Skin of body (tissue), 2 donors: Measurements from ENCODE around the gene GUCY1B1.

GRCh38 chr4:153219803-153220431 lies 15.7 kb downstream of the TRIM2 start:
- RAMPAGE, long total RNA = no peak

DNA sequence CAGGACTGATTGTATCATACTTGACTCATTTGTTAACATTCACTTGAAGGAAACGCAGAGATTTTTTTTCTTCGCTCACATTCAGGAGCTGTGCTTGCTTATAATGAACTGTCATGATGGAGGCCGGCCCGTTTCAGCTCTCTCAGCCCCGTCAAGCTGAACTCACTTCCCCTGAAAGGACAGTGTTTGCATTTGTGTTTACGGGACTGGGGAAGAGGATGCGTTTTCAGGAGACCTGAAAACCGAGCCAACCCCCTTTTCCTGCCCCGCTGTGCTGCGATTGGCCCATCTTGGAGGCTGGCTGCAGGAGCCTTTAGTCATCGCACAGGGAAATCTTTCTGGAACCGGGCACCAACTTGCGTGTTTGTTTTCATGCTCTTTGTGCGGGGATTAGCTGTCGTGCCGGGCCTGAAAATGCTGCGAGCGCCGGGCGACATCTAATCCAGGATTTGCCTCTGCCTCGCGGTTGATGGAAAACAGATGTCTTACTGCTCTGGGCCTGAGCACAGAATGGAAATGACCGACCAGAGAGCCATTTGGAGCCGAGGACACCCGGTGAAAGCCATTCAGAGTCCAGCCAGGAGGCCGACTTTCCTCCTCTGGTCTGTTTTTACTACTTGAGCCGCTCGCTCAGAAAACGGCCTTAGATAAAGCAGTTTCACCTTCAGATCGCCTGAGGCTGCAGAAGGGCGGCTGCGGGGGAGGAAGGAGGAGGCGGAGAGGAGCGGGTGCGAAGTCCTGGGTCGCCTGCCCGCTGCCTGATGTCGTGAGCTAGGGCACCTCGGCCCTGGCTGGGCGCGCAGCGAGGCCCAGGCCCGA lies 18.1 kb downstream of the TRIM2 start:
- RAMPAGE, long total RNA = no peak

- RAMPAGE, long total RNA = no peak
Measured at GRCh38 chr4:153246624-153247031, 42.4 kb downstream of the TRIM2 start.

DNA sequence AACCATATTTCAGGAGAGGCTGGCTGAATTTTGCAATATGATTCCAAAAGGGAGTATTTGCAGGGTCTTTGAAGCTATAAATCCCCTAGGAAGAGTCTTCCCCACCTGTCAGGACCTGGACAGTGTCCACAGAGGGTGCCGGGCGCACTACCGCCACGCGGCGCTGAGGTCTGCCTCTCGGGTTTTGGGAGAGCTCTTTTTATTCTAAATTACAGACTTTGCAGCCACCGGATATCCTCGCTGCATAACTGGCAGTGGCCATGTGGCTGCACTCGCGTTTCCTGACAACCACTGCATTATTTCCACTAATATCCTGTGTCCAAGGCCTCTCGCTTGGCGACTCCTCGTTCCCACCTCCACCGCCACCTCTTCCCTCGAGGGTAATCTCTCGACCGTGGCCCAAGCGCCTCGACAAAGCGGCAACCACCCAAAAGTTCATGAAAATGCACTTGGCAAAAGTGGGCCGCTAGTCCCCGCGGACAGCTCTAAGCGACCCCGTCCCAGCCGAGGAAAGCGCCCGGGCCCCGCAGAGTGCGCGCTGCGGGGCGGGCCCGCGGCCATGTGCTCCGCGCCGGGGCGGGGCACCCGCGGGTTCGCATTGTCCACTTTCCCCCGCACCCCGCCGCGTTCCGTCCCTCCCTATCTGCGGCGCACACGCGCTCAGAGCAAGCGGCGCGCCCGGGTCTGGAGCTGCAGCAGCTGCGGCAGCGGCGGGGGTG lies 457 bp upstream of the TMEM131L start:
- RAMPAGE, long total RNA = no peak

DNA sequence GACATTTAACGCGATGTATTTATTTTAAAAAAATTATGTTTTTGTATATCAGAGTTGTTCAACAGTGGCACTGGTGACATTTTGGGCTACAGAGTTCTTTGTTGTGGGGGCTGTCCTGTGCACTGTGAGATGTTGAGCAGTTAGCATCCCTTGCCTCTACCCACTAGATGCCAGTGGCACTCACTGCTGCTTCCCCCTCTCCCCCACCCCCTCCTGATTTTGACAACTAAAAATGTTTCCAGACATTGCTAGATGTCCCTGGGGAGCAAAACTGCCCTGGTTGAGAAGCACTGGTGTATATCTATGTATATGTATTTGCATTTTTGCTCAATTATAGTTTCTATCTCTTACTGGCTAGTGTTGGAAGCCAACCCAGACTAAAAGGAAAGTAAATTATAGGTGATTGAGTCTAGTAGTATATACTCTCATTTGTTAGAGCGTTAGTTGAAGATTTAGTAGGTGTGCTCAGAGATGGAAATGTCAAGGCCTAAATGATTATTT lies 2.4 kb downstream of the TMEM131L start:
- RAMPAGE, long total RNA = no peak

DNA sequence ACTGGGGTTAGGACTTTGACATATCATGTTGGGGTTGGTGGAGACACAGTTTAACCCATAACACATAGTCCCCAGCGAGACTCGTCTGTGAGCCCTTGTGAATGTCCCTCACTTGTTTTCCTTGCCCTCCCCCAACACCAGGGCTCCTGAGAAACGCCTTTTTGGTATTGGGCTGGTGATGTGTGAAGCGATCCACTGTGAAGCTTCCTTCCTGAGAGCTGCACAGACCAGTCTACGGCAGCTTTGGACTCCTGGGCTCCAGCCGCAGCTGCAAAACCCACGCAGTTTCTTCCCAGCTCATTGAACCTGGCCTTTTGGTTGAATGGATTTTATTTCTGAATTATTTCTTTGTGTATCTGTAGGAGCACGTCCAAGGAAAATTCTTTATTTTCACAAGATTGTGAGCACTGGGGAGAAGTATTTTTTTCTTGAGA lies 22.9 kb downstream of the TMEM131L start:
- RAMPAGE, long total RNA = no peak

DNA sequence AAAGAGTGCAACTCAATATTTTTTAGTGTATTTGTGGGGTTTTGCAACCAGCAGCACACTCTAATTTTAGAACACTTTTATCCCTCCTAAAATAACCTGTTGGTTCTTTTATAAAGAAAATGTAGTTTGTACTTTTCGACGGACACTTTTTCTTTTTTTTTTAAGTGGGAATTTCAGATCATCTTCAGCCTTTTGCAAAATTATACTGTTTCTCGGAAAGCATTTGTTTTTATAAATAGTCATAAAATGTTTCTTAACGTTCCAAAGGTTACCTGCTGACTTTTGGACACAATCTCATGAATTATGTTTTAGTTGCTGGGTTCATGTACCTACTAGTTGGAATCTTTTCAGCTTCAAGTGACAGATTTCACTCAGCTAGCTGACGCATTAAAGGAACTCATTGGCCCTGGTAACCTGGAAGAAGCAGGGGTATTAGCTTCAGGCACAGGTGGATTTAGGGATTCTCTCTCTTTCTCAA lies 66.4 kb downstream of the TMEM131L start:
- RAMPAGE, long total RNA = no peak

DNA sequence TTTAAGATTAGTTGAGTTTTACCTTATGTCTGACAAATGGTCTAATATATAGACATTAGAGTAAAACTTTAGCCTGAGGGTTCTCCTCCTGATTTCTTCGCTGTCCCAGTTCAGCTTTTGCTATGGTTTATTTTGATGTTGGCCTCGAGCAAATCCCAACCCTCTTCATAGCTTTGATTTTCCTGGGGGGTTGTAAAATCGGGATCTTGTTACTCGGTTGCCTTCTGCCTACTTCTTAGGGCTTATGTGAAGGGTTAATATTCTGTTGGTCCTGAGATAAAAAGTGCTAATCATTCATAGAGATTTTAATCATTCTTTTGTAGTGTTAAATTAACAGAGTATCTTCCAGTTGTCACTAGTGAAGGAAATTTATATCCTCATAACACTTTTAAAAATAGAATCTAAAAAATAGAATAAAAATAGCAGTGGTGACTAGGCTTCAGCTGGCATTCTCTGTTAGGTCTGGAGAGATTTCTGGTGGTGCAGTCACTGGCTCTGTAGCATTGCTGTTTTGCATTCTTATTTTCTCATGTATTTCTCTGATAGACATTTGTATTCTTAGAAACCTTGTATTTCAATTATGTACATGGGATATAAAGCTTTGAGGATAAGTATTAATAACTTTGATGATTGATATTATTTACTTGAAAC lies 87.5 kb downstream of the TMEM131L start:
- RAMPAGE, long total RNA = no peak

DNA sequence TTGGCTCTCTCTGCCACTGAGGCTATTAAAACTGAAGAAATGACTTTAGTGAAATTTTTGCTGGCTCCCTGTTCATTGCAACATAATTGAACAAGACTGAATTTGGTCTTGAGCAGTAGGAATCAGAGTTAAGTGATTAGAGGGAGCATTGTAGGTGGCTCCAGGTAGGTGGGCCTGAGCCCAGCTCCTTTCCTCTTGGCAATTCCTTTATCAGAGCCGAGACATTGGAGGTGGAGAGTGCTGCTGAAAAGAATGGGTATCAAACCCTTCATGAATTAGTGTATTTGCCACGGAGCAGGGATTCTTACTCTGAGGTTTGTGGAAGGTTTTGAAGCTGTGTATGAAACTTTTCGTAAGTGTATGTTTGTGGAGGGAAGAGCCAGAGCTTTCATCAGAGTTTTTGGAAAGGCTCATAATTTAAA lies 88.6 kb downstream of the TMEM131L start:
- RAMPAGE, long total RNA = no peak

DNA sequence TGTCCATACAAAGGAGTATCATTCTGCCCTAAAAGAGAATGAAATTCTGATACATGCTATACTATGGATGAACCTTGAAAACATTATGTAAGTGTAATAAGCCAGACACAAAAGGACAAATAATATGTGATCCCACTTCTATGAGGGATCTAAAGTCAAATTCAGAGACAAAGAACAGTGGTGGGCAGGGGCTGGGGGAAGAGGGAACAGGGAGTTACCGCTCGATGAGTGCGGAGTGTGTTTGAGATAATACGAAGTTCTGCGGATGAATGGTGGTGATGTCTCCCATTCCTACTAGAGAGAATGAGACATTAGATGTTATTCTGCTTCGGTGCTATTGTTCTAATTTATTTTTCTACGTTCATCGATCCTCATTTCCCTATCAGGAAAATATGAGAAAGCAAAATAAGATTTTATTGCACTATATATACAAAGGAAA lies 46.0 kb upstream of the TLR2 start:
- RAMPAGE, long total RNA = no peak

GRCh38 chr4:153650924-153651383 lies 33.1 kb upstream of the TLR2 start:
- RAMPAGE, long total RNA = no peak

GRCh38 chr4:153755297-153755627 lies 4.6 kb downstream of the RNF175 start:
- RAMPAGE, long total RNA = no peak

GRCh38 chr4:153781386-153781782 lies 7.5 kb downstream of the SFRP2 start:
- RAMPAGE, long total RNA = no peak

- RAMPAGE, long total RNA = no peak
Measured at GRCh38 chr4:154549583-154550260, 478 bp downstream of the PLRG1 start.

- RAMPAGE, long total RNA = no peak
Measured at GRCh38 chr4:154585264-154586164, 5.0 kb downstream of the FGA start.

- RAMPAGE, long total RNA = no peak
Measured at GRCh38 chr4:154780848-154781186, 255 bp upstream of the RBM46 start.

DNA sequence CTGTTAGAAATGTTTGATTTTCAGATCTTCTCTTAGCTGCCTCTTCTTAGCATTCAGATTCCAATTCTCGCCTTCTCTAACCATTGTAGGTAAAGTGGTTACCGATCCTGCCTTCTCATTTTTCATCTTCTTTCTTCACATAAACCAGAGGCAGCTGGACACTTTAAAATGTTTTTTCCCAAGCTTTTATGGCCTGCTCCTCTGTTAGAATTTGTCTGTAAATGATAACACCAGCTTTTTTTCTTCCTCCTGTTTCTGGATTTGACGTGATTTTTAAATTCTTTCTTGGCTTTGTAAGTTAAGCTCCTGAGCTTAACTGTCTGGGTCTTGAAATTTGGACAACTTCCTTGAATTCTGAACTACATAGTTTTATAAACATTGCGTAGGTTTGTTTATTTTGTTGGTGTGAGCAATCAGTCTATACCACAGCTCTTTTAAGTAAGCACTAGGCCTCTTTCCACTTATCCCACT lies 144.6 kb upstream of the GUCY1A1 start:
- RAMPAGE, long total RNA = no peak

DNA sequence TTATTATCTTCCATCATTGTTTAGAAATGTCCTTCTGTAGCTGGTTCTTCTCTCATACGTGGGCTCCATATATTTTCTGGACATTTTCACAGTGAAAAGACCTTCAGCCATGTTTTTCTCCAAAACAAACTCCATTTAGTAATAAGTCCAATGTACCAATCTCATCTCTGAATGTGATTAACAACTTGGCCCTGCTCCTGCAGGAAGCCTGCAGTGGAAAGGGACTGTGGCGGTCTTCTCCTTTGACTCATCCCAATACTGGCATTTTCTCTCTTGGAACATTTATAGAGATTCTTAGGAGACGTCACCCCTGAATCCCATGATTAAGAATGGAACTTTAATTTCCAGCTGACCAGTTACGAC lies 96.6 kb upstream of the GUCY1A1 start:
- RAMPAGE, long total RNA = no peak

GRCh38 chr4:155758642-155759615 lies at the start of gene GUCY1B1:
Gene GUCY1B1 (plus strand): TSS chr4:155759021.
- RAMPAGE, long total RNA = no peak

DNA sequence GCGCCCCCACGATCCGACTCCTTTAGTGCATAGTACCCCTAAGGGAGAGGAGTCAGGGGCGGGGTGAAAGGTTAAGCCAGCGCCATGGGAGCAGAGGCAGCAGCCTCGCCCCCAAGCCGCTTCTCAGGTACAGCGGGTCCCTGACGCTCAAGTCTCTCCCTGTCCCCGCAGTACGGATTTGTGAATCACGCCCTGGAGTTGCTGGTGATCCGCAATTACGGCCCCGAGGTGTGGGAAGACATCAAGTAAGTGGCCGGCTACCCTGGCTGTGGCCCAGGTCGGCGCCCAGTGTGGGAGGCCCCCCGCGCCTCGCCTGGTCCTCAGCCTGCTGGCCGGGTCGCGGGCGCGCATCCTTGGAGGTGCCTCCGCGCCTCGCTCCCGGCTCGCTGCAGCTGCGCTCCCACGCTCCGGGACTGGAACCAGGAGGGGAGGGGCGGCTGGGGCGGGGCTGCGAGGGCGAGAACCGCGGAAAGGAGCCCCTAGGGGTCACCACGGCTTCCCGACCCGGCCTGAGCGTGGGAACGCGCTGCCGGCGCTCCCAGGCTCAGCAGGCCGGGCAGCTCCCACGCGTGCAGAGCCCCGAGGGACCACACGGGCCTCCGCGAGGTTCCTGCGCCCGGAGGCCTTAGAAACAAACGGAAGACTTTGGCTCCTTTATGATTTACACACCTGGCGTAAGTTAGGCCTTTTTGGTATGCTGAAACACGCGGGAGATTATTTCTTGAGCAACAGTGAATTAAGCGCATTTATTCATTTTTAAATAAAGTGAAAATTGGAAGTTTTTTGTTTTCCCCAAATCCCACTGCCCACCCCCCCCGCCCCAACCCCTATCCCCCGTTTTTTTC lies 1.0 kb downstream of the GUCY1B1 start:
- RAMPAGE, long total RNA = no peak